H9 (cell line): Measurements from ENCODE around the genes HIC2 and MAPK1.

- PRO-cap = no peak
Observed at GRCh38 chr22:20795284-20796773, 21.9 kb downstream of the SERPIND1 start.

GRCh38 chr22:20918794-20919323 lies 1.7 kb downstream of the CRKL start:
- PRO-cap = no peak

- PRO-cap = no peak
Observed at GRCh38 chr22:20946152-20946974, 20.7 kb upstream of the AIFM3 start.

DNA sequence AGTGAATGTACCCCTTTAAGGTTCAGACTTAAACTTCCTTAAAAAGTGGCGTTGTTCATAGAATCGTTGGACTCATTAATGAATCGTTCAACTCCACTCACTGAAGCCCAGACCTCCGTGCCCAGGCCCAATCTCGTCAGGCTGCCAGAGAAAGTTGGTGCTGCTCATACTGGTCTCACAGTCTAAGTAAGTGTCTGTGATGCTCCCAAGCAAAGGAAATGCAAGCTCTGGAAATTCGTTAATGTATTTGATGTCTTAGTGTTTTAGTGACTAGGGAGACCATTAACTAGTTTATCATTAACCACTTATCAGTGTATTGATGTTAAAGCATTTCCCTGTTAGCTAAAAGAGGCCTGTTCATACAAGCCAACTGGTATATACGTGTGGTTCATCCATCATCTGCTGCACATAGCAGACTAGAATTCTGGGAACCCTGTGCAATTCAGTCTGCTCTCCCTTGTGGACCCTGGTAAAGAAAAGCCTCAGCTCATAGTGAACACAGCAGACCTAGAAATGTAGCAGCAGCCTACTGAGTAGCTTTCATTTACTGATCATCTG lies 15.9 kb upstream of the AIFM3 start:
- PRO-cap = no peak

- PRO-cap = no peak
Observed at GRCh38 chr22:20965021-20965306, 2.1 kb upstream of the AIFM3 start.

DNA sequence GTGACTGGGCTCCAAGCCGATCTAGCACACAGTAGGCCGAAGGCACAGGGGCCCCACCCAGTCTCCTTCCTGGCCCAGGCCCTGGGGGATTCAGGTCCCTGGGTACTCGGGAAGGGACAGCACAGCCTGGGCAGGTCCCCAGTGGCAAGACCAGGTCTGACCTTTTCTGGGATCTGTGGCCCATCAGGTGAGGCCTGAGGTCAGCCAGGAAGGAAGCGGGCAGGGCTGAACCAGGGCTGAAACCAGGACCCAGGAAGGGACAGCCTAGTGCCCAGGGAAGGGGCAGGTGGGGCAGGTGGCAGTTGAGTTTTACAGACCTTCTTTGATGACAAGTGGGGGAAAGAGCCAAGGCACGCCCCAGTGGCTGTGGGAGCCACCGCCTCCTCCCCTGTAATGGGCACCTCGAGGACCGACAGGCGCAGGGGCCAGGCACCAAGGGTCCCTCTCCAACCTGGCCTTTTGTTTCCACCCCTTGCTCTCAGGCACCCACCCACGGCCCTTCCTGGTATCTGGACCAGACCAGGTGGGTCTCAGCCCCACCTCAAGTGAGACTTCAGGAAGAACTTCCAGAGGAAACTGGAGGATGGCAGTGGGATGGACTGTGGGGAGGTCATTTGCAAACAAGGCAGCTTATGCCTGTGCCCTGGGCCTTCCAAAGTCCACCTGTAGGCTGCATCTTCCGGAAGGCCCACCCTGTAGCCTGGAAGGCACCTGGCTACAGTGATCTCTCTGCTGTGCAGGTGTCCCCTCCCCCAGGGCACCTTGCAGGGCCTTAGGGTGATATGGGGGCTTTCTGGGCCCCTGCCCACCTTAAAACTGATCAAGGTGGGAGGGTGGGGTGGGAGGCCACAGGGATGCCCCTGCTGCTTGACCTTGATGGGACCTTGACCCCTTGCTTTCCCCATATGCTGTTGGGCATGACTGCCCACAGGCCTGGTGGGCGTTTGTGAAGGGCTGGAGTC lies 750 bp upstream of the AIFM3 start:
- PRO-cap = no peak

DNA sequence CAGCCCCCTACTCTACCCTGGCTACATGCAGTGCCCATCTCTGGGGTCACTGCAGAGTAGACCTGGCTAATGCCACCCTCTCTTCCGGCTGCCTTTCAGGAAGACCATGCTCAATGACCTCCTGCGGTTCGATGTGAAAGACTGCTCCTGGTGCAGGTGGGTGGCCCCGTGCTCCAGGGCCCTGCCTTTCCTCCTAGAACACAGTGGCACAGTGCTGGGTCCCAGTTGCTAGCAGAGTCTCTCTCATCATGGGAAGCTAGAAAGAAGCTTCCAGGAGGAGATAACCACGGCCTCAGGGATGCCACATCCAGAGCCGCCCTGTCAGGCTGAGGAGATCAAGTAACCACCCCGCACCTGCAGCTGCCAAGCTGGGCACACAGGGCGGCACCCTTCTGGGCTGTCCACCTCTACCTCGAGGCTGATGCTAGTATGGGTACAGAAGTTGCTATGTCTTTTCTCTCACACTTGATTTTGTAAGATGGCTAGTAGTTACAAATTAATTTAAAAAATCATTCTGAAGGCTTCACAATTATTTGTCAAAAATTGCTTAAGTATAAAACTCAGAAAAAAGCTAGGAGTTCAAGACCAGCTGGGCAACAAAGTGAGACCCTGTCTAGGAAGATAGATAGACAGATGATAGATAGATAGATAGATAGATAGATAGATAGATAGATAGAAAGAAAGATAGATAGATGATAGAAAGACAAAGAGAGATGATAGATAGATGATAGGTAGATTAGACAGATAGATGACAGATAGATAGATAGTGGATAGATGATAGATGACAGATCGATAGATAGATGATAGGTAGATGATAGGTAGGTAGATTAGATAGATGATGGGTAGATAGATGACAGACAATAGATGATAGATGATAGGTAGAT lies 3.9 kb downstream of the LZTR1 start:
- PRO-cap = no peak

DNA sequence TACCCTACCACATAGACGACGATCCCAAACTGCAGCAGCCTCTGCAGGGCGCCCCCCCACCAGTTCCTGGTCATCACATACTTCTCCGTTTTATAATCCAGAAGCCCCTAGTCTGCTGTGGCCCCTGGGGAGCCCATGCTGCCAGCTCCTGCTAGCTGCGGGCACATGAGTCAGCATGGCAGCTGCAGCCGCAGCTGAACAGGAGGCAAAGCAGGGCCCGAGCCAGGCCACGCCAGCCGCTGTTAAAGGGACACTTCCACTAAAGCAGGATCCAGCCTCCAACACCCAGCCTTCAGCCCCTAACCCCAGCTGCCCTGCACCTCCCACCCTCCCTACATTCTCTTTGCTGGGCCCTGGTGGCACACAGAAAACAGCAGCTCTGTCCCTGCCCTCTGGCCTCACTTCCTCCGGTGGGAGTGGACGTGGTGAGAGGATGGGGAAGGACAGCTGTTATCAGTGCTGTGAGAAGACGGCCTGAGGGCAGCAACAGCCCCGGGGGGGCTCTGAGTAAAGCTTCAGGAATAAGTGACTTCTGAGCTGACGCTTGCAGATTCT lies 788 bp upstream of the LRRC74B start:
- PRO-cap = no peak

DNA sequence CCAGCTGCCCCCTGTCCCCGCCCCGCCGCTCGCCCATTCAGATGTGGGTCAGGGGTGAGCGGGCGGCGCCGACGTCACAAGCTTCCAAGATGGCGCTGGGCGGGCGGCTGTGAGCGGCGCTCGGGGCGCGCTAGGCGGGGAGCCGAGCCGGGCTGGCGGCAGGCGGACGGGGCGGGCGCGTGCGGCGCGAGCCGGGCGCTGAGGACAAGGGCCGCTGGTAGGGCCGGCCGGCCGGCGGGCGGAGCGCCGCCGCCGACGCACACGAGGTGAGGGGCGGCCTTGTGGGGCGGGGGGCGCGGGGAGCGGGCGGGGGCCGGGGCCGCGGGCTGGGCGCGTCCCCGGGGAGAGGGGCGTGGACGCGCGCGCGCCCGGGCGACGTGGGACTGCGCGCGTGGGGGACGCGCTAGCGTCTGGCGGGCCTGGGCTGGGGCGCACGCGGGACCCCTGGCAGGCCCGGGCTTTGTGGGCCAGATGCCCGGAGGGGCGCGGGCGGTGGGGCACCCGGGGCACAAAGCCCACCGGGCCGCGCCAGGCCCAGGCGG lies at the start of gene HIC2:
TSS of gene HIC2 (plus strand) at position 77 of the 542 bp plus-strand sequence.
- PRO-cap = no peak

- PRO-cap = no peak
Observed at GRCh38 chr22:21448462-21448841, 18.7 kb upstream of the TMEM191C start.

DNA sequence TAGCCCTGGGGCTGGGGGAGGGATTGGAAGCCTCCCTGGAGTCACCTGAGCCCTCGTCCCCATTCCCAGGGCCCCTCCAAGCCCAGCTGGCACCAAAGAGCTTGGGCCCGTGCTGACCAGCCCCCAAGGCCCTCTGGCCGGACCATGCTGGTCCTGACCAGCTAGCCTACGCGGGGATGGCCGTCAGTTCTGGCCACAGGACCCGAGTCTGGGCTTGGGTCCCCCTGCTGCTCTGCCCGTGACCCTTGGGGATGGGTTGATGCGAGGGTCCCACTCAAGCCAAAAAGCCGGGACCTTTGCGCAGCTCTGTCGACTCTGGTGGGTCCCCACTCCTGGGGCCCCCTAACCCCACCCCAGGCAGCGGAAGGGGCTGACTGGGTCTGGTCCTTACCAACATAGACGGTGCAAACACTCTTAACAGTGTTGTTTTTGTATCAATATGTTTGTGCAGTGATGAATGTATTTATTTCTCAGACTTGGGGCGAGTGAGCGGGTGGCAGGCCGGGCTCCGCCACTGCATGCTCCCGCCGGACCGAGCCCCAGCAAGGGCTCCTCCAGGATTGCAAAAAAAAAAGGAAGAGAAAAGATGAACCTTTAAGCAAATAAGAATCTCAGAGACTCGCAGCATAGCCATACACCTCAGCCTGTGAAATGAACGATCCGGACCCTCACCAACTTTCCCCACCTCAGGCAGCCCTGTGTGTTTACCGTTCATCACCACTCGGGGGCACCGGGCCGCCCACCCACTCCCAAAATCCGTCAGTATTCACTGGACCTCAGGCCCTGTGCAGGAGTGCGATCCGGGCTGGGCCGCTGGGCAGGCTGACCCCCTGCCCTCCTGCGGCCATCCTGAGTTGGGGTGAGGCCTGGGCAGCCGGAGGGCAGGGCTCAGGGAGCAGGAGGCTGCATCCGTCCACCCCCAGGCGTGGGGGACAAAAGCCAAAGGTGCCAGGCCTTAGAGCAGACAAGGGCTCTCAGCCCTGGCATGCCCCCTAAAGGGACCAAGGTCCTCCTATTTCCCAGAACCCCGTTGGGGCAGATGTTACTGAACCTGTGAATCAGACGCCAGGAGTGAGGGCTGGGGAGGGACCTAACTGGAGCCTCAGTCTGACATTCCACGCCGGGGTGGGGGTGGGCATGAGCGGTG lies 17.1 kb upstream of the TMEM191C start:
- PRO-cap = no peak

GRCh38 chr22:21467438-21467745 lies 205 bp downstream of the TMEM191C start:
- PRO-cap = no peak

DNA sequence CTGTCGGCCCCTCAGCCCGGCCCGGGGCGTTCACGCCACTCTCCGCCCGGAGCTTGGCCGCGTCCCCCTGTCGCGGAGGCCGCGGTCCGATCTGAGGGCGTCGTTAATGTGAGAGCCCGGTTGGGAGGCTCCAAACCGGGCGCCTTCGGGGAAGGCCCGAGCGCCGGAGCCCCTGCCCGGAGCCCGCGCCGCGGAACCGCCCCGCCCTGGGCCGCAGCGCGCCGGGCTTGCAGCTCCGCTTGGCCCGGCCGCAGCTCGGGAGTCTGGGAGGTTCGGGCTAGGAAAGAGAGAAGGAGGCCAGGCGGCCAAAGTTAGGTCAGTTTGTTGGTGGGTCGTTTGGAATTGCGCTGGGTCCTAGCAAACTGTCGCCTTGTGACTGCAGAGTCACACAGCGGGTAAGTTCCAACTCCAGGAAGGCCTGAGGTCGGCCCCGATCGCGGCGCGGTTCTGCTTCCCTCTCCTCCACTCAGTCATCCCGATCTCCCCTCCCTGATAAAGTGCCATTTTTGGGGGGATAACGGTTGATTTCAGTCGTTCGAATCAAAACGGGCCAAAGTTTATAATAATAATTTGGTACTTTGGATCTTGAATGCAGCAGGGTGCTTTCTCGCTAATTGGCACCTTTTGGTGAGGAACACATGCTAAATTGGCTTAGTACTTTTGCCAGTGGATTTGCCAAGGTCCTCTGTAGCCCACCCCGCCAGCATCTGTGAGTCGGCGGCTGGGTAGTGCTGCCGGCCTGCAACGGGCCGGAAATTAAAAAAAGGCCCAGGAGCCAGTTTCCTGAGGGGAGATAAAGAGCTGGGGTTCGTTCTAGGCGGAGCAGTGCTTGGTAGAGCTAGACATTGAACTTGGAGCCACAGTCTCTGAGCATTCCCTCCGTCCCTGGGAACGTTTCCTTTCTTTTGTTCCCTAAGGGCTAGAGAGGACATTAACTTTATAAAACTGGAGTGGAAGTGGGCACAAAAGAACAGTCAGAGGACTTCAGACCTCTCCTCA lies 768 bp downstream of the UBE2L3 start:
- PRO-cap = bidirectional peak, plus-strand start at position 563 of the sequence, minus-strand start at position 378 of the sequence; bidirectional peak, plus-strand start at position 756 of the sequence, minus-strand start at position 711 of the sequence

- PRO-cap = no peak
Observed at GRCh38 chr22:21641211-21641912, 740 bp upstream of the SDF2L1 start.

DNA sequence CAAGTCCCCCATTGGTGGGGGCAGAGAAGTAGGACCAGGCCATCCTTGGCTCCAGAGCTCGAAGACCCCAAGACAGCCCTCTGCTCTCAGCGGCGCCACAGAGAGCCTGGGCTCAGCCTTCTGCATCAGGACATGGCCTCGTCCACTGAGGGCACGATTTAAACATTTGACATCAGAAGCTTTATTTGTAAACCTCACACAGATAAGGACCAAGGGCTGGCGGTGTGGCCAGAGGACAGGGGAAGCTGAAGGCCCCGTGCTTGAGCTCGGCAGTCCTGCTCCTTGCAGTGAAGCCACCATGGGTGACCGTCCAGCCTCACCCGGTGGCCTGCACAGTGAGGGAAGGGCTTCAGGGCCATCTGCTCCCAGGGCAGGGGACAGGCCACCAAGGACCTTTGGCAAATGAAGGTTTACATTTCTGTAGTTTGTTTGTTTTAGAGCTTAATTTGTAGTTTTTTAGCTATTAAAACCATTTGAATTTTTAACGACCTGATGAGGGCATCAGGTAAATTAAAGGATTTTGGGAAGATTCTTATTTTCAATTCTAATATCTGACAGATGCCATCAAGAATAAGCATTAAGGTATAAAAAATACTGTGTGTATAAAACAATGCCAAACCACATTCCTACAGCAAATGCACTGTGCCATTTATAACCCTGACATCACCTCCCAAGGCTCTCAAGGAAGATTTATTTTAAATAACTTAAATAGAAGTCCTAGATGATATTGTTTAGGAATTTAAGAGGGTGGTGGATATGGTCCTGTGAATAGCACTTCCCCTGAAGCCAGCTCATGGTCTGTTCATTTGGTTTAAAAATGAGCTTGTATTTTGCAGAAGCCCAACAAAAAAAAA lies 31.8 kb downstream of the PPIL2 start:
- PRO-cap = no peak

GRCh38 chr22:21760504-21761807 lies 25.4 kb upstream of the YPEL1 start:
- PRO-cap = no peak

- PRO-cap = no peak
Observed at GRCh38 chr22:21807097-21807891, 60.2 kb downstream of the MAPK1 start.

DNA sequence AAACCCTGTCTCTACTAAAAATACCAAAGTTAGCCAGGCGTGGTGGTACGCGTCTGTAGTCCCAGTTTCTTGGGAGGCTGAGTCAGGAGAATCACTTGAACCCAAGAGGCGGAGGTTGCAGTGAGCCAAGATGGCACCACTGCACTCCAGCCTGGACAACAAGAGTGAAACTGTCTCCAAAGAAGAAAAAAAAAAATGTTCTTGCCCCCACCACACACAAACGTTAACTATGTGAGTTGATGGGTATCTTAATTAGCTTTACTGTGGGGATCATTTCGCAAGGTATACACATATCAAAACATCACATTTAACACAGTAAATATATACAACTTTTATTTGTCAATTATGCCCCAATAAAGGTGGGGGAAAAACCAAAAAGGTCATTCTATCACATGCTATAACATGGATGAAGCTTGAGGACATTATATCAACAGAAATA lies 53.6 kb downstream of the MAPK1 start:
- PRO-cap = no peak

GRCh38 chr22:21867050-21867751 lies at the start of gene MAPK1:
MAPK1 (minus strand) TSS chr22:21867645.
- PRO-cap = bidirectional peak, plus-strand start at chr22:21867203, minus-strand start at chr22:21867146; bidirectional peak, plus-strand start at chr22:21867915, minus-strand start at chr22:21867645

DNA sequence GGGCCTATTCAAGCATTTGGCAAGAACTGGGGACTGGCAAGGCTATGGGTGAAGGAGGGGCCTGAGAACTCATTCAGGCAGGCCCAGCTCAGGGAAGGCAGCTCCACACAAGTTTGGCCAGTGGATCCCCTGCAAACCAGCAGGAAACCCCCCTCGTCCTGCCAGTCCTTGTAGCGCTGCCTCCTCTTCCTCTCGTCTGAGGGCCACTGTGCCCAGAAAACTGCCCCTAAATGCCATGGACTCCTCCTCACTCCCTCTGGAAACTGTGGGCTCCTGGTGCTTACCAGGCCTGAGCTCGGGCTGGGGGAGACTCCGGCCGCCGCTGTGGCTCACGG lies 15.3 kb downstream of the PPM1F start:
- PRO-cap = no peak